Measurements from ENCODE around the genes OR8S1, CACNB3, DDX23, CCDC65 and ARF3.

GRCh38 chr12:48201029-48201249, 2.2 kb downstream of the OR10AD1 start:
- PRO-cap = no peak

DNA sequence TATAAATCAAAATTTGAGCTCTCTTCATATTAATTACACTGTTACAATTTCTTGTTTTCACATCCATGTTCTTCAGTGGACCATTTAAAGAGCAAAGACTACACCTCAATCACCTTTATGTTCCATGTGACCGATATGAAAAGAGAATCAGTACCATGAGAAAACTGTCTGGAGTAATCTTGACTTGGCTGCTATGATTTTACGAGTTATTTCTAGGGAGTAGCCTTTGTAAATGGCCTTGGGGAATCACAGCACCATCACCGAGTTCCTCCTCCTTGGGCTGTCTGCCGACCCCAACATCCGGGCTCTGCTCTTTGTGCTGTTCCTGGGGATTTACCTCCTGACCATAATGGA, at the start of gene OR8S1:
Gene OR8S1, plus strand, starts transcription at position 233 of the 354 bp plus-strand sequence.
- PRO-cap = no peak

DNA sequence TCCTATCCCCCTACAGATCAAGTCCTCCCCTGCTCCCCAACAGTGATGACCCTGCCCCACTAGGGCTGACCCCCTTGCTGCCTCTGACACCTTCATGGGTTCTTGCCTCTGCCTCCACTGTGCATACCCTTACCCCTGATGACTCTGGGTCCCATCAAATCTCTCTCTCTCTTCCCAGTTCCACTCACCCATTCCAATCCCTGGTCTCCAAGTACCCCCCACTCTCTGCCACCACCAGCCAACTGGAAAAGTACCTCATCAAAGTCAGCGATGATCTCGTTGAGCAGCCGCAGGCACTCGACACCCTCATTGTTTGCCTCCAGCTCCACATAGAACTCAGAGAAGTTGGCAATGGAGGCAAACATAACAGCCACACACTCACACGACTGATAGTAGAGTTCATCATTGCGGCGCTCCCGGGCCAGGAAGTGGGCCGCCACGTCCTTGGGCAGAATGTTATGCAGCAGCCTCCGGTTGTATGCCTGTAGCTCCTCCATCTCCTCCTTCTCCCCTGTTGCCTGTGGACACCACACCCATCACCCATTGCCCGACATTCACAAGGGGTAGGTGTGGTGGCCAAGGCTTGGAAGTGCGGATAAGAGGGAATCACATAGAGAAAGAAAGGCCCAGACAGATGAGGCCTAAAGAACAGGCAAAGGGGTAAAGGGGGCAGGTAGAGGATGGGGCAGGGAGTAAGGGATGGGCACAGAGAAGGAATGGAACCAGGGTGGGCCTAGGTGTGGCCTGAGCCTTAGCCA, 17.3 kb downstream of the ADCY6 start:
- PRO-cap = no peak

GRCh38 chr12:48777927-48778705, 10.8 kb downstream of the ADCY6 start:
- PRO-cap = no peak

GRCh38 chr12:48817894-48819144, at the start of gene CACNB3:
Gene CACNB3 (plus strand): TSS chr12:48818496.
- PRO-cap = bidirectional peak, plus-strand start at chr12:48818523, minus-strand start at chr12:48818409

GRCh38 chr12:48851861-48852979, at the start of gene DDX23:
Gene DDX23 (minus strand): TSS chr12:48852163.
- PRO-cap = bidirectional peak, plus-strand start at chr12:48852403, minus-strand start at chr12:48852163

GRCh38 chr12:48903244-48904552, at the start of gene CCDC65:
Gene CCDC65 (plus strand): TSS chr12:48904133.
- PRO-cap = no peak

GRCh38 chr12:48957241-48958160, at the start of gene ARF3:
Gene ARF3 (minus strand): TSS chr12:48957487.
- PRO-cap = bidirectional peak, plus-strand start at chr12:48957608, minus-strand start at chr12:48957487

DNA sequence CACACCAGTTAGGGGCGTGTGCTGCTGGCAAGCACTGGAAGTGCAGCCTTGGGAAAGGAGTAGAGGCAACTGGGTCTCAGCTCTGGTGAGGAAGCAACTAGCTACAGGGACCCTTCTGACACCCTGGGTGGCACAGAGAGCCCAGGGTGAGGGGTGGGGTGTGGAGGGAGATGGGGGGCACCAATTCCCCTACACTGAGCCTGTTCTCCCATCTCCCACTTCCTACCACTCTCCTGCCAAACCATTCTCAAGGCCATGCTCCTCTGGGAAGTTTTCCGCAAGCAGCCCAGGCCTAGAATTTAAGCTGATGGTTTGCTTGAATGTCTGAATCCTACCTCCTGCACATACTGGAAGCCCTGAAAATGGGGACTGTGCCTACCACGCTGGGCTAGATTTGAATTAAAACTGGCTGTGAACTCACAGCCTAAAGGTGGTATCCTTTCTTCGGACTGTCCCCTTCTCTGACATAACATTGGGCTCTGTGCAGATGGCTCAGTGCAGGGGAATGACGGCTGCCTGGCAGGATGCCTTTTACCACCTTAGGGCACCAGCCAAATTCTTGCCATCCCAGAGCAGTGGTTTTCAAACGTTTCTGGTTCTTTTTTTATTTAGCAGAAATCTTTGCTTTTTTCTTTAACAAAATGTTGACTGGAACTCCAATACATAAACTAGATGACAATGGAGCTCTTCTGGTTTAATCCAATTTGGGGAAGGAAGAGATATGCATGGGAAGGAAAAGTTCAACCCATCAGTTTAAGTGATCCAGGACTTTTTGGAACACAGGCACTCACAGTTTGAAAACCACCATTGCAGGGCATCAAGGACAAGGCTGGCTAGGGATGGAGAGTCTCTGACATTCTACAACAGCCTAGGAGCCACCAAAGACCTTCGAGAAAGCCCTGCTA, 4.6 kb upstream of the PRKAG1 start:
- PRO-cap = no peak

- PRO-cap = no peak
Measured at GRCh38 chr12:49043520-49044098, 17.0 kb downstream of the KMT2D start.

DNA sequence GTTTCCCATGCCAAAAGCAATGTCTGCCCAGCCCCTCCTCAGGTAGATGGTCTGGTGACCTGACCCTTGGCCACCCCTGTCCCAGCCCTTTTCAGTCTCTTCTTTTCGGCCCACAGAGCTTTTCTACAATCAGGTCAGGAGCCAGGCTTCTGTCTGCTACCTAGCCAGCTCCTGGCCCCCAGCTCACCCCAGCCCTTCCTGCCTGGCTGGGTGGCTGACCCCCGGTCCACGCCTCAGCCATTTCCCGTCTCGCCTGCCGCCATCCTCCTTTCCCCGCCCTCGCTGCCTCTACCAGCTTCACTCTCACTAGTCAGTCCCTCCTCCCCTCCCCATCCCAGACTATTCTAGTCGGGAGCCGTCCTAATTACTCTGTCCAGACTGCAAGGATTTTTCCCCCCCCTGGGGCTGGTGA, 918 bp downstream of the DHH start:
- PRO-cap = no peak

- PRO-cap = no peak
Measured at GRCh38 chr12:49269015-49270028, 4.4 kb downstream of the TUBA1C start.

- PRO-cap = no peak
Measured at GRCh38 chr12:49271645-49272502, 7.0 kb downstream of the TUBA1C start.

GRCh38 chr12:49272603-49273670, 8.1 kb downstream of the TUBA1C start:
- PRO-cap = no peak

- PRO-cap = no peak
Measured at GRCh38 chr12:49347093-49347276, 297 bp downstream of the DNAJC22 start.

DNA sequence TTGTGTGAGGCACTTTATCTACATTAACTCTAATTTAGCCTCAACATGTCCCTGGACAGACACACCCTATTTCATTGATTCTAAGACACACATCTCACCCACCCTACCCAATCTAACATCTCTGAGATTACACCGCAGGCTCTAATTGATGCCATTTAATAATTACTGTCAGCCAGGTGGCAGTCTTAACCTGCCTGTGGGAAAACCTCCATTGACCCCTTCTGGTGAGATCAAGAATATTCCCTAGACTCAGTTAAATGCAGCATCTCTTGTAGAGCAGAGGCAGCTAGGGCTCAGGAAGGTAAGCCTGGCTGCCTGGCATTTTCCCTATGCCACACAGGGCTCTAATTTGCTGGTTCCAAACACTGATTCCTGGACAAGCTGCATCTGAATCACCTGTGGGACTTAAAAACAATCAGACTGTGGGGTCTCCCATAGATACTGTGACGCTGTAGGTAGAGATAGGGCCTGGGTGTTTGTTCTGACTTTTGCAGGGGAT, 14.4 kb downstream of the MCRS1 start:
- PRO-cap = no peak

DNA sequence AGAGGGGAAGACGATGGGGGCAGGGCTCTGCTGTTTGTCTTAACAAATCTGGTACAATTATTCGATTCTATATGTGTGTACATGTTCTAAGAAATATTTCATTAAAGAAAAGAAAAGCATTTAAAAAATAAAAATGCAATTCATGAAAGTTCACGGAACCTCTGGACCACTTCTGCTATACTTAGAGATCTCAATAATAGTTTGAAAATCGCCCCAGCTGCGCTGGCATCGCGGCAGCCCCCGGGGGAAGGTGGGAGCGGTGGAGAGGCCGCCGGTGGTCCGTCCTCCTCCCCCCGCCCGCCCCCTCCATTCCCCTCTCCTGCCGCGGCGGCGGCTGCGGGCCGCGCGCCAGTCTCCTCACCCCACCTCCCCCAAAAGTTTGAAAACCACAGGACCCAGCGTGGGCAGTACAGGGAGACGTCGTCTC, 1.4 kb upstream of the PRPF40B start:
- PRO-cap = no peak

DNA sequence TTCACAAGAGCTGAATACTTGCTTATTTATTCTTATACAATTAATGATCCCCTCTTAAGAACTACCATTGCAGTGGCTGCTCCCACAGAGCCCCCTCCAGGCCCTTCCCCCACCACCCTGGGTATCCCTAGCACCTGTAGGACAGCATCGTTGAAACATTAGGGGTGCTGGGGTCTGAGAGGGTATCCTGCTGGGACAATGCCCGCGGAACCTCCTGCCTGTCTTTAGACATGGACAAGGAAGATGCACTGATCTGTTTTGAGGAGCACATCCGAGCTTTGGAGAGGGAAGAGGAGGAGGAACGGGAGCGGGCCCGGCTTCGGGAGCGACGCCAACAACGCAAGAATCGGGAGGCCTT, 13.1 kb downstream of the PRPF40B start:
- PRO-cap = no peak

DNA sequence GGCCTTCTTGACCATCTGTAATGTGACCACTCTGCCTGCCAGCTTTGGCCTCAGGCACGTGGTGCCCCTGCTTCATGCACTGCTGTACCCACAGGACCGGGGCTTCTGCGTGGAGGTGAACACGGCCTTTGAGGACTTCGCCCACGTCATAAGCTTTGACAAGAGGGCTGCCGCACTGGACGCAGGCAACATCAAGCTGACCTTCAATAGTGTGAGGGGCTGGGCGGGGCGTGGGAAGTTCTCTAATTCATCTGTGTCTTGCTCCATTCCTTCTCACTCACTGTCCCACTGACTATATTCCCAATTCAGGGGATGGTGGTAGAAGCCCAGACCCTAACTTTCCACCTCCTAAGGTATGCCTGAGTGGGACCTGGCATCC, 18.4 kb downstream of the PRPF40B start:
- PRO-cap = no peak

GRCh38 chr12:49740949-49741454, 355 bp upstream of the TMBIM6 start:
- PRO-cap = bidirectional peak, plus-strand start at chr12:49741557, minus-strand start at chr12:49741281

Measured in right cardiac atrium (tissue), 1 donor.